ENCODE data around the gene CNPY1.

GRCh38 chr7:155309123-155309972, 11.7 kb downstream of the INSIG1 start:
- RRBS, result no CpG with 5 or more reads among the region's 10 CpGs

GRCh38 chr7:155546426-155546993, at the start of gene CNPY1:
Gene CNPY1, minus strand, starts transcription at chr7:155546559.
- RRBS, result no CpG with 5 or more reads among the region's 3 CpGs

DNA sequence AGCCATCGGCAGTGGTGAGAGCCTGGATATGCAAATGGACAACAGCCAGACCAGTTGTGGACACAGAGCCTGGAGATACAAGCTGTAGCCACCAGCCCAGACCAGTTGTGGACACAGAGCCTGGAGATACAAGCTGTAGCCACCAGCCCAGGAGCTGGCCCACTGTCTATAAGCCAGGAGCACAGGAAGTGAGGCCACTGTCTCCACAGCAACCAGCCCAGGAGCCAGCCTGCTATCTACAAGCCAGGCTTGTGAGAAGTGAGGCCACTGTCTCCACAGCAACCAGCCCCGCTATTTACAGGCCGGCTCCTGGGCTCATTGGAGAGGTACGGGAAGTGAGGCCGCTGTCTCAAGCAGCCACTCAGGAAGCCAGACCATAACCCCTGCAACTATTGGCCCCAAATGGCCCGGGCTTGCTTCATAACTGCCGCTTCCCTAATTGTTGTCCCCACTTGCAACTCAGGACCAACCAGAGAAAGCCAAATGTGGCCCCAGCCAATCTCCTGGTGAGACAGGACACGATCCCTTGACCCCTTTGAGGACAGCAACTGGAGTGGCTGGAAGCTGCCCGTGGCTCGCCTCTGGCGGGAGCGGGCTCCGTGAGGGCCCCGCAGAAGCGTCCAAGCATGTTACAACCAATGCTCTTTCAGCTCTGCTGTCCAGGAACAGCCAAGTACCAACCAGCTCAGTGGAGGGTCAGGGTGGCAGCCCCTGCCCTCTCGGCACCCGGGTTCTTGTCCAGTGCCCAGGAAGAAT, 44.1 kb upstream of the CNPY1 start:
- RRBS, result no CpG with 5 or more reads among the region's 17 CpGs

DNA sequence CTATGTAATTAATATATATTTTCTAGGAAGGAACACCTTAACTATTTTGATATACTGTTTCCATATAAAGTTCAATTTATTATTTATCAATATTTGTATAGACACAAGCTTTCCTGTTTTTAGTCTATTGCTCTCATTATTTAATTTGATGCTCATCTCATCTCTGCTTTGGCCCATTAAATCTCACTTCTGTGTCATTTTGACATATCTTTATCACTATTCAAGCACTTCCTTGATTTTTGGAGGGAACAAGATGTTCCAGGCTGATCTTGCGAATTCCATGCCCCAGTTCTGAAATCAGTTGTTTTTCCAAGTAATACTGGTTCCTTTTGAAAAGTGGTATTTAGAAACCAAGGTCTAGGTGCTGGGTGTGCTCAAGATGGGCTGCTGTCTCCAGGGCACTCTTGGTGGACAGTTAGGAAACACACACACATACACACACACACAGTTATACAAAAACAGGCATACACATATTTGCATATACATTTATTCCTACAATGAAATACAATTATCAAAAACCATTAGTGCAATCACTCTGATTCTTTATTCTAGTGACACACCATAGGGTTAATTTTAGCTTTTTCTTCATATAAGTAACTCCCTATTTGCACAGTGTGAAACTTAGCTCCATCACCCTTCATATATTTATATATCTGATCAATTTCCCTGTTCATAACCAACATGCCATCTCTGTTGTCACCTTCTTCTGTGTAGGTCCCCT, 4.4 kb upstream of the RBM33 start:
- RRBS, result no CpG with 5 or more reads among the region's 1 CpG

DNA sequence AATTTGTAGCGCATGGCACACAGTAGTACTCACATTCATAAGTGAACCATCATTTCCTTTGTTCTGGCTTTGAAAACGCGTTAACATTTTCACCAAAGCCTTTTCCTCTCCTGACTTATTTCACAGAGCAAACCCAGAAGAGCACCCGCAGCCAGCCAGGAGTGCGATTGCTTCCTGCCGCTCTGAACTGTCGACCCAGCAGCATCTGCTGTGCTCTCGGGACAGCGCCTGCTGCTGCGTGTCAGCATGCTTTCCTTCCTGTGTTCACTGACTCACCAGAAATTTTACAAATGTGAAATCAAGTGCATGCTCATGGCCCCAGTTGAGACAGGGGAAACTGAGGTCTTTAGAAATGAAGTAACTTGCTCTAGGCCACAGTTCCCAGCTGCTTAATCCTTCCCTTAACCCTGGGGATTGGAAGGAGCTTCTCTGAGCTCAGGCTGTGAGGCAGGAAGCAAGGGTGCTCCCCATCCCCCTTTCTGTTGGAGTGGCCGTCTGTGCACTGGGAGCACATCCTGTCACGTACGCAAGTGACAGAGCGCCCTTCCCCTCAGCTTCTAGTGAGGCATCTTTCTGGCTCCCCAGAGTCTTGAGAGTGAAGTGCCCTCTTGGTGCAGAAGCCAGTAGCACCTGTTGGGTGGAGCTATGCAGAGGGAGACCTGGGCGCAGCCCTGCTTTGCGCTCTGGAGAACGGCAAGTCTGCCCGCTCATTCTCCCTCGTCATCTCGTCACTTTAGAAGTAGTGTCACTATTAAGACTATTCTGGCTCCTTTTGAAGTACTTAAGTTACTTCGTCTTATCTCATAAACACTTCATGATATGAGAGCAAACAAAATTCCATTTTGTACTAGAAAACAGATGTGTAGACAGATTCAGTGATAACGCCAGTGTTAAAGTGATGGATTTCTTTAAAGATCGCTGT, 47.9 kb downstream of the SHH start:
- RRBS, result no CpG with 5 or more reads among the region's 23 CpGs

- RRBS, result 2% methylated on average over 12 of the region's 57 CpGs
These were observed 2.0 kb downstream of the SHH start for GRCh38 chr7:155810040-155810836.

- RRBS, result no CpG with 5 or more reads among the region's 8 CpGs
These were observed 105.0 kb upstream of the SHH start for GRCh38 chr7:155917131-155917764.

- RRBS, result no CpG with 5 or more reads among the region's 9 CpGs
These were observed 138.7 kb upstream of the SHH start for GRCh38 chr7:155950998-155951340.

DNA sequence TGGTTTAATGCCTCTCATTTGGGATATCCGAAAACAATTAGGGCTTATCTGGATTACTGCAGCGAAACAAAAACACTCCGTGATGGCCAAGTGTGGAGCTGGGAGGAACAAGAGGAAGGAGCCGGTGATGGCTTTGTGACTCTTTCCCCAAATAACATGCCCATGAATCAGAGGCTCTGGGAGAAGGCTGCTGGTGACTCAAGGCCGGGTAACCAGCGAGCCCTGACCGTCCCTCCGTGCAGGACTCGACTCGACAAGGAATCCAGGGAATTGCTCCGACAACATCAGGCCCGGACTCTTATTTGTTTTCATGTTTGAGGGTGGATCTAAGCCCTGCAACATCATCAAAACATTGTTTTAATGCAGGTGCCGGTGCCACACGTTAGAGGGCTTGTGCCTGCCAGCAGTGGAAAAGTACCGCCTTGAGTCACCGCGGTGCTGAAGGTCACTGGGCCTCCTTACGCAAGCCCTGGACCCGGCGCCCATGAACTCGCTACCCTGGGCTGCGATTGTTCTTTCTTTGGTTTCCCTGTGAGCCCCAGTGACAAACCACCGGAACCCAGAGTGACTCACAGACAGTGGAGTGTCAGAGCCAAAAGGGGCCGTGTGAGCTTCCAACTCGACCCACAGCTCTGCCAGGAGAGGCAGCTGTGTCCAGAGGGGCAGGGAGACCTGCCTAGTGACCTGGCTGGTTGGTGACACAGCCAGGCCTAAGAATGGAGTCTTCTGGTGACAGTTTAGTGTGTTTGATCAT, 139.3 kb upstream of the SHH start:
- RRBS, result 3% methylated on average over 12 of the region's 25 CpGs

GRCh38 chr7:156556001-156556535, 84.5 kb upstream of the RNF32 start:
- RRBS, result no CpG with 5 or more reads among the region's 2 CpGs

- RRBS, result no CpG with 5 or more reads among the region's 5 CpGs
These were observed 115.8 kb downstream of the RNF32 start for GRCh38 chr7:156756278-156756850.

DNA sequence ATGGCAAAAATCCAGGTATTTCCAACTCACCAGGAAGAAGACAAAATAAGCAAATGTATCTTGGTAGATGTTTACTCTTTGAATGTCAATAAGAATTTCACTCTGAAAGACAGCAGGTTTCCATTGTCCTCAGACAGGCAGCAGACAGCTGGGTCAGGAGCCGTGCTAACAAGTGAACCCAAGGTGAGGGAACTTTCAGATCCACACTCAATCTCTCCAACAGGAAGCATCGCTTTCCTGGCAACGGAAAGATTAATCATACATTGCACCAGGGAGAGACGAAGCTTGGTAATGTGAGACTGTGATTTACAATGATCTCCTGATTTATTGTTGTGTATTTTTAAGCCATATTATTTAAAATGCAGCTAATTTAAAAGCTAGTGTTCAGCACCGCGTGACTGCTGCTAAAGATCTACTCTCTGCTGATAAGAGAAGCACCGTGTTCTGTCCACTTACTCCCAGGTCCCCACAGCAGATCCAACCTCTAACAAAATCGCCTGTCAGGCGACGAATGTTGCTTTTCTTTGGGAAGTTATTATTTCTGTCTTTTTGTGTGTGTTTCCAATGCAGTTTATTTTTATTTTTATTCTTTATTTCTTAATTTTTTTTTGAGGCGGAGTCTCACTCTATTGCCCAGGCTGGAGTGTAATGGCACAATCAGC, 17.4 kb upstream of the NOM1 start:
- RRBS, result no CpG with 5 or more reads among the region's 11 CpGs

DNA sequence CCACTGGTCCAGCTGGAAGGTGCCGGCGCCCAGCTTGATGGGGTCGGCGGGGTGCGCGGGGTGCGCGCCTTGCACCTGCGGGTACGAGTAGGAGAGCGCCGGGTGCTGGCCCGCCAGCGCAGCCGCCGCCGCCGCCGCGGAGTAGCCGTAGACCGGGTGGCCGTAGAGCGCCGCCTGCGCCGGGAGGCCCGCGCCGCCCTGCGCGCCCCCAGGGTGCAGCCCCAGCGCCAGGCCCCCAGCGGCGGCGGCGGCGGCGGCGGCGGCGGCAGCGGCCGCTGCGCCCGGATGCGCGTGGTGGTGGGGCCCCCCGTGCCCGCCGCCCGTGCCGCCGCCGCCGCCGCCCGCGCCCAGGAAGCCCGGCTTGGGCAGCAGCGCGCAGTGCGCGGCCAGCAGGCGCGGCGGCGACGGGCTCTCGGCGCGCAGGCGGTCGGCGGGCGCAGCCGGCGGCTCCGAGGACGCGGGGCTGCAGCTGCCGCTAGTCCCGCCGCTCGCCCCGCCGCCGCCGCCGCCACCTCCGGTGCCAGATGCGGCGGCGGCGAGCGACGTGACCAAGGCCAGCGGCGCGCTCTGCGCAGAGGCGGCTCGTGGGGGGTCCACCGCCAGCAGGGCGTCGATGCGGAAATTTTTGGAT, 636 bp downstream of the MNX1 start:
- RRBS, result 1% methylated on average over 60 of the region's 107 CpGs

GRCh38 chr7:157150701-157151286, 12.1 kb downstream of the UBE3C start:
- RRBS, result no CpG with 5 or more reads among the region's 16 CpGs

GRCh38 chr7:157237915-157239007, 98.5 kb upstream of the DNAJB6 start:
- RRBS, result 94% methylated on average over 5 of the region's 9 CpGs

DNA sequence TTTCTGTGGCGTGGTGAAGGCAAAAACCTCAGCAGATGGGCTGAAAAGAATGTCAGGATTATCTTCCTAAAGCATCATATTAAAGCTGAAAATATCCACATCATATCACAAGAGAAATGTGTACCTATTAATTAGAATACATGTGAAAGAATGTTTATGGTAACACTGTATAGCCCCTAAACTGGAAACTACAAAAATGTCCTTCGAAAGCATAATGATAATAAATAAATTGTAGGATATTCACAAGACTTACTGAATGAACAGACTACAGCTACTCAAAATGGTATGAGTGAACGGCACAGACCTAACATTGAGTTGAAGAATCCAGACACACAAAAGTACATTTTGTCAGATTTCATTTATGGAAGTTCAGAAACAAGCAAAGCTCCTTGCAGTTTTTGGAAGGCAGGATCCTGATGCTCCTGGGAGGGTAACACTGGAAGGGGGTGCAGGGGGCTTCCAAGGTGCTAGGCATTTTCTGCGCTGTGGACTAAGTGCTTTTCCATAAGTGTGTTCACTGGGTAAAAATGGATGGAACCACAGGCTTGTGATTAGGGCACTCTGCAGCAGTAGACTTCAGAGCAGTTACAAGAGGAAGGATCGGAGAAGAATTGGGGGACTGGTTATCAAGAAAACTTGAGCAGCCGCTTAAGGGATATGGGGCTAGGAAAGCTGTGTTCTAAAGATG, 97.7 kb upstream of the DNAJB6 start:
- RRBS, result no CpG with 5 or more reads among the region's 6 CpGs

- RRBS, result no CpG with 5 or more reads among the region's 22 CpGs
These were observed 69.1 kb upstream of the DNAJB6 start for GRCh38 chr7:157267388-157268435.

DNA sequence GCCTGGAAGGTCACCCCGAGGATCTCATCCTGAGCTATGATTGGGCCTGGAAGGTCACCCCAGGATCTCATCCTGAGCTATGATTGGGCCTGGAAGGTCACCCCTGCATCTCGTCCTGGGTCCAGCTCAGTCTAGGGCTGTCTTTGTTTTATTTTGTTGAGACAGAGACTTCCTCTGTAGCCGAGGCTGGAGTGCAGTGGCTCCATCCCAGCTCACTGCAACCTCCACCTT, 16.9 kb upstream of the DNAJB6 start:
- RRBS, result no CpG with 5 or more reads among the region's 3 CpGs

DNA sequence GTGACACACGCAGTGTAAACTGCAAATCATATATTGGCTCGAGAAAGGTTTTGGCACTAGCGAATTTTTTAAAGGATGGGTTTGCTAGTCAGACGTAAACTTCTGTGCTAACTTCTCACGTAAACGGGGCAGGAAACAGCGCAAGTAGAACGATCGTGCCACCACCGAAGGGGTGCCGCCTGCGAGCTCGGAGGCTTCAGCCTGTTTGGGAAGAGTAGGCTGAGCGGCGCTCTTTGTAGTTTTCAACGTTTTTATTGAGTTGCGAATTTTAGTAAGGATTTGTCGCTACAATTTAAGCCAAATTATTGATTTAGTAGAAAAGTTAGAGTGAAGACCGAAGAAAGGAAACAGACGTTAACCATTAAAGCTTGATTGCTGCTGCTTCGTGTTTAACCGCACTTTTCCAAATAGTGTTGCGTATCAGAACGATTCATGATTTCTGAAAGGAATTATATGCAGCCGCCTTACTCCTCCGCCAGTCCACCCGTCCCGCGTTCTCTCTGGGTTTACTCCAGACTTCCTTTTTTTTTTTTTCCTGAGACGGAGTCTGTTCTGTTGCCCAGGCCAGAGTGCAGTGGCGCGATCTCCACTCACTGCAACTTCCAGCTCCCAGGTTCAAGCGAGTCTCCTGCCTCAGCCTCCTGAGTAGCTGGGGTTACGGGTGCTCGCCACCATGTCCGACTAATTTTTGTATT, 1.2 kb downstream of the DNAJB6 start:
- RRBS, result no CpG with 5 or more reads among the region's 36 CpGs

GRCh38 chr7:157368939-157369748, 32.3 kb downstream of the DNAJB6 start:
- RRBS, result no CpG with 5 or more reads among the region's 18 CpGs

All from epithelial cell of esophagus (primary cell).